ENCODE results near the genes CP, ERICH6, MINDY4B and CLRN1.

GRCh38 chr3:149221637-149222285 lies at the start of gene CP:
Gene CP, minus strand, starts transcription at chr3:149221829.
- PRO-cap, 2 experiments: no peak in any of the 2 experiments

GRCh38 chr3:149339784-149340257 lies 6.4 kb upstream of the TM4SF18 start:
- PRO-cap, 2 experiments: no peak in any of the 2 experiments

GRCh38 chr3:149355949-149356623 lies 21.4 kb downstream of the TM4SF1 start:
- PRO-cap, 2 experiments: no peak in any of the 2 experiments

DNA sequence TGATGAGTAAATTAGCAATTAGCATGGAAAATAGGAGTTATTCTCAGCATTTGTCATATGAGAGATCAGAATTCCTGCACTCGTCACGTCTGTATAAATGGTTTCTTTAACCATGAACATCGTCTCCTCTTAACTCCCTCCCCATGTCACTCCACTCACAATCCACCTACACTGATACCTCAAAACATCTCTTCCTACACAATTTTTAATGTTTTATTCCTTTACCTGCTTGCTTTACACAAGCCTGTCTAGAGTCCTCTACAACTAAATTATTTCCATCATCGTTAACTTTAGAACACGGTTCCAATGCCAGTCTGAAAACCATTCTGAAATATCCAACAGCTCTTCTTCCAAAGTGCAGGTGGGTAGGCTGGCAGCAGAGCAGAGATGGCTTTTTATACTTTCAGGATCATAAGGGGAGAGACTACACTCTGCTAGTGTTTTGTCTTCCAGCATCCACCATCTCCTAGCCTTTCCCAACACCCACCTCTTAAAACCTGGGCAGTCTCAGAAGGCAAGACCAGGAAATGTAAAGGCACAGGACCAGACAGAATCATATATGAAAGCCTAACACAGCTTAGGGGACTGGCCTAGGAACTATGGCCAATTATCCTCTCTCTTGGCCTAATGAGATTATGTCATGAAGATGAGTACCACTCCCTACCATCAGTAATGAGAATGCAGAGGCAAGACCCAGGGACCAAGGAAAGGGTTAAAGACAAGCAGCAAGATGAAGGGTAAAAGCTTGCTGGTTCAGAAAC lies 45.0 kb downstream of the WWTR1 start:
- PRO-cap, 2 experiments: no peak in any of the 2 experiments

- PRO-cap, 2 experiments: no peak in any of the 2 experiments
Observed at GRCh38 chr3:149615917-149616649, 41.7 kb downstream of the WWTR1 start.

- PRO-cap, 2 experiments: no peak in any of the 2 experiments
Observed at GRCh38 chr3:149781344-149781617, 11.1 kb downstream of the ANKUB1 start.

- PRO-cap, 2 experiments: no peak in any of the 2 experiments
Observed at GRCh38 chr3:150147112-150148278, 176.8 kb upstream of the PFN2 start.

GRCh38 chr3:150252270-150252826 lies 155.8 kb upstream of the TSC22D2 start:
- PRO-cap, 2 experiments: no peak in any of the 2 experiments

GRCh38 chr3:150371469-150372333 lies 36.4 kb upstream of the TSC22D2 start:
- PRO-cap, 2 experiments: peak in 2 of 2 experiments; most common minus-strand start chr3:150371832 (in 1)

DNA sequence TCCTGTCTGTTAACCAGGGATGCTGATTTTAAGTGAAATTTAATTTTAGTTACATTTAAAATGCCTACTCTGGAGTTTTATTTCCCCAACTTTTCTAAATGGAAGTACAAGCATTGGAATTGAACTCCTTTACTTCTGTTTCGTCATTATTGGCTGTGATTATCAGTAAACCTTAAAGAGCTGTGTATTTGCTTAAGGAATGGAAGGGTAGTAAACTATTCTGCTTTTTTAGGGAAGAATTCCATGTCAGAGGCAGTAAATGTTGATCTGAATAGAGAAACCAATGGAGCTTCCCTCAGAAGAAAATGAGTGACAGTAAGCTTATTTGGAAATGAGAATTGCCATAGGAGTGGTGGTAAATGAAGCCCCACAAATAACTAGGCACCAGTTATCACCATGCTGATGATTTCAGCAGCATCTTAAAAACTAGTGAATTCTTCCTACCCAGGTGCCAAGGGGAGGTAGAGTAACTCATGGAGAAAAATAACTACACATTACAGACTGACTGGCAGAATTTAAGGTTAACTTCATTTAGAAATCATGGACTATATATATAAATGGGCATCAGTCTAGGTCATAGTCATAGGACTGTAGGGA lies 20.9 kb downstream of the TSC22D2 start:
- PRO-cap, 2 experiments: no peak in any of the 2 experiments

DNA sequence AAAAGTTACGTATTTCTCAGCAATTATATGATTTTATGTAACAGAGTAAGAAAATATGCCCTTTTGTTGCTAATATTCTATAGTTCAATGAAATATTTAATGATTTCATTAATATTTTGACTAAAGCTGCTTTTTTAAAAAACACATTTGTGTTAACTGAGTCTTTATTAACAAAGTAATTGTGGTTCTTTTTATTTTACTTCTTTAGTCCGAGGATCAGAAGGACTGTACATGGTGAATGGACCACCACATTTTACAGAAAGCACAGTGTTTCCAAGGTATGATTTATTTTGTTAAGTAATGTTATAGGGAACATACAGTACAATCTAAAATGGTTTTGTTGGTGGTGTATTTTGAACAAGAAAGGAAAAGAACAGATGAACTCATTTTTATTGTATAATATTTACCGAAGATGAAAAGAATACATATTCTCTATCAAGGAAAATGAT lies 5.6 kb downstream of the EIF2A start:
- PRO-cap, 2 experiments: no peak in any of the 2 experiments

DNA sequence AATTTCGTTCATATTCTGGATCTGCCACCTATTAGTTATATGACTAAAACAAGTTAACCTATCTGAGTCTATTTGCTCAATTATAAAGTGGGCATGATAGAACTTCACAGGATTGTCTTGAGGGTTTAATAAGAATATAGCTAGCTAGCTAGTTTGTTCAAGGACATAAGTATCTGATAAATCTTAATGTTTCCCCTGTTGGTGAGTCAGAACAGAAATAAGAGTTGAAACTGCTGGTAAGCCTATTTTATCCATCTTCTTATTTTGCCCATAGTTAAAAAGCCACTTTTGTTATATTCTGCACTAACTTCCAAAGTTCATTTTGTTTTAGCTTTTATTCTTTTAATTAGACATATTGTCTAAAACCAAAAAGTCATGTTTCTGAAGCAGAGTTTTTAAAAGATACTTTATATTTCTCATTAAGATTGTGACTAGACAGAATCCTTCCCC lies 9.4 kb downstream of the SELENOT start:
- PRO-cap, 2 experiments: no peak in any of the 2 experiments

DNA sequence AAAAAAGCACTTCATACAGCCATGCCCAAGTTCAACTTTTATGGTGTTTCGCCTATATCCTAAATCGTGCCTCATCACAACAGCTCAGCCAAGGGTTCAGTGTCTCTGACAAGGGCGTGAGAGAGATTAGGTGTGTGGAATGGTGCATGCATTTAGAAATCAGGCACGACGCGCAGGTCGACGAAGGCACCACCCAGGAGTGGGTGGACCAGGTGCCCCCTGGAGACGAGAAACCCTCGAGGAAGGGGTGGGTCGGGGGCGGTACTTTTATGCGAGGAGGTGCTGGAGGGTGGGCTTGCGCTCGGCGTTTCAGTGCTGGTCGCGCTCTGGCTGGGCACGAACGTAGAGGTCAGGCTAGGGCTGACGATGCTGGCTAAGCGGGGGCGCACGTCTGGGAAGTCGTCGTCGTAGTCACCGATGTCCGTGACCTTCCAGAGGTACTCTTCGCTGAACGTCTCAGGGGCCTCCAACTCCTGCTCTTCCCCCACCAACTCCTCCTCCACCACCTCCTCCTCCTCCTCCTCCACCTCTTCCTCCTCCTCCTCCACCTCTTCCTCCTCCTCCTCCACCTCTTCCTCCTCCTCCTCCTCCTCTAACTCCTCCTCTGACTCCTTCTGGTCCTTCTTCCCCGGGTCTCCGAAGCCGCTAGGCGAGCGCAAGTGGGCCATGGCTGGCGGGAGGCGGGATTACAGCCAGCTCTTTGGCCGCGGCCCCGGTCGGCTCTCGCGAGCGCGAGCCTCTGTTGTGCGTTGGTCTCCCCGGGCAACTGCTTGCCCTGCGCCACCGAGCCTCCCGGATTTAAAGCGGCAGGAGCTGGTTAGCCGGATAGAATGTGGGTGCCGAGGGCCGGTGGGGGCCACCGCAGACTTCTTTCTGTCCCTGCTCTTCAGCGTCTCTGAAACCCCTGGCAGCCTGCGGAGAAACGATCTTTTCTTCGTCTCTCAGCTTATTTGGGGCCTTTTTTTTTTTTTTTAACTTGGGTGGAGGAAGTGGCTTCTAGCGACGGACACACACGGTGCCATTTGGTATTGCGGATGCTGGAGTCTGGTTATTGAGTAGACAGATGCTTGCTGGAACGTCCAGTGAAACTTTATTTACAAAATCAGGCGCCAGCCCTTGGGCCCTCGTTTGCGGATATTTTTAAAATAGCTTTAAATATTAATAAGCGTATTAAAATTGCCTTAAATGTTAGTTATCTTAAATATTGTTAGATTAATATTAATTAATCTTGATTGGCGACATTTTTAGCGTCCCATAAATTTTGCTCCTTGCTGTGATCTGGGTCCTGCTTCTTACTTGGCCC lies at the start of gene ERICH6:
TSS of gene ERICH6 (minus strand) at position 690 of the 1,303 bp plus-strand sequence.
- PRO-cap, 2 experiments: peak in 2 of 2 experiments; most common plus-strand start position 828 of the sequence (in 2); most common minus-strand start position 638 of the sequence (in 2)

DNA sequence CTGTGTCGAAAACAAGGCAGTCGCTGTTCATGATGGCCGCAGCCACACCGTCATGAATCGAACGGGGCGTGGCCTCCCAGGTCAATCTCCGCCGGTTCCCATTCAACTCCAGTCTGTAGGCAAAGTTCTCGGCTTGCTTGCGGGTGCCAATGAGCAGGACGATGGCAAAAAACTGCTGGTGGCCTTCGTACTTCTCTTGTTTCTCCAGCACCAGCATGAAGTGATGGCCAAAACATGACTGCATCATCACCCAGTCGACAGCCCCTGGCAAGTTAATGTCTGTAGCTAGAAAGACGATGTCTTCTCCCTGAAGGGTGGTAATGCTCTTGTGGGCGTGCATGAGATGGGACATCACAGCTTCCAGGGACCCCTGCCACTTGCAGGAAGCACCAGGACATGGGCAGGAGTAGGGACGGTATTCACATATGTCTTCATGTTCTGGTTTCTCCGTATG lies 20.7 kb downstream of the SIAH2 start:
- PRO-cap, 2 experiments: no peak in any of the 2 experiments

GRCh38 chr3:150743500-150744569 lies 19.1 kb downstream of the SIAH2 start:
- PRO-cap, 2 experiments: no peak in any of the 2 experiments

GRCh38 chr3:150756461-150757582 lies 6.1 kb downstream of the SIAH2 start:
- PRO-cap, 2 experiments: no peak in any of the 2 experiments

GRCh38 chr3:150905223-150905597 lies at the start of gene MINDY4B:
Gene MINDY4B, minus strand, starts transcription at chr3:150905439.
- PRO-cap, 2 experiments: no peak in any of the 2 experiments

GRCh38 chr3:150972354-150972804 lies at the start of gene CLRN1:
Gene CLRN1, minus strand, starts transcription at chr3:150972727.
- PRO-cap, 2 experiments: no peak in any of the 2 experiments

DNA sequence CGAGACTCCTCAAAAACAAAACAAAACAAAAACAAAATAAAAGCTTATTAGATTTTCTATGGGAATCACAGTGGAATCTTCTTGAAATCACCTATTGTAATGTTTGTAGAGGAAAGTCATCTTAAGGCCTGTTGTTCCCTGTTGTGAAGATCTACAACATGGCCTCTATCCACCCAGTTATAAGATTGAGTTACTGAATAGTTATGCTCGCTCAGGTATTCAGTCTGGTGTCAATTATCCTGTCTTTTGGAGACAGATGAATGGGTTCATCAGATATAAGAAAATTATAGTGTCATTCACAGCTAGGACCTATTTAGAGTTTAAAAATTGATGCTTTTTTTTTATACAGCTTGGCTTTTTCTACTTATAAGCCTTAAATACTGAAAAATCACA lies 364 bp downstream of the GPR171 start:
- PRO-cap, 2 experiments: no peak in any of the 2 experiments

DNA sequence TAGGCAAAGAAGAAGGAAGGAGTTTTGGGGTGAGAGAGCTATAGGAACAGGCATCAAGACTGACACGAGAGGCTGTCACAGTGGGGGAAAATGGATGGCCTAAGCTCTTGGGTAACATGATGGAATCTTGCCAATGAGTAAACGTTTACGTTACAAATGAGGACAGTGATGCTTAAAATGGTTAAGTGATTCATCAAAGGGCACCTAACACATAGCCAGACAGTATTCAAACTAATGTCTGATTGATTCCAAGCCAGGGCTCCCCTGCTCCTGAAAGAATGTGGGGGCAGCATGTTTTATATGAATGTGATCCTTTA lies 23.2 kb upstream of the GPR171 start:
- PRO-cap, 2 experiments: no peak in any of the 2 experiments